Retinal pigment epithelial cell (primary cell): Measurements from ENCODE around the genes PLEKHA4, LHB, CGB1, CGB8, CGB7, TEAD2 and FLT3LG.

DNA sequence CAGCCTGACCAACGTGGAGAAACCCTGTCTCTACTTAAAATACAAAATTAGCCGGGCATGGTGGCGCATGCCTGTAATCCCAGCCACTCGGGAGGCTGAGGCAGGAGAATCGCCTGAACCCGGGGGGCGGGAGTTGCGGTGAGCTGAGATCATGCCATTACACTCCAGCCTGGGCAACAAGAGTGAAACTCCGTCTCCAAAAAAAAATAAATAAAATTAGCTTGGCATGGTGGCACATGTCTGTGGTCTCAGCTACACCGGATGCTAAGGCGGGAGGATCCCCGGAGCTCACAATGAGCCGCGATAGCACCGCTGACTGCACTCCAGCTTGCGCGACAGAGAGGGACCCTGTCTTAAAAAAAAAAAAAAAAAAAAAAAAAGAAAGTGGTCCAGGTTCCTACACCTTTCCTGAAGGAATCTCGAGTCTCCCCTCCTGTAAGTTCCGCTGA, 662 bp downstream of the FUT1 start:
- RRBS, result no CpG with 5 or more reads among the region's 19 CpGs

GRCh38 chr19:48793322-48793667, 17.5 kb downstream of the BCAT2 start:
- RRBS, result no CpG with 5 or more reads among the region's 8 CpGs

DNA sequence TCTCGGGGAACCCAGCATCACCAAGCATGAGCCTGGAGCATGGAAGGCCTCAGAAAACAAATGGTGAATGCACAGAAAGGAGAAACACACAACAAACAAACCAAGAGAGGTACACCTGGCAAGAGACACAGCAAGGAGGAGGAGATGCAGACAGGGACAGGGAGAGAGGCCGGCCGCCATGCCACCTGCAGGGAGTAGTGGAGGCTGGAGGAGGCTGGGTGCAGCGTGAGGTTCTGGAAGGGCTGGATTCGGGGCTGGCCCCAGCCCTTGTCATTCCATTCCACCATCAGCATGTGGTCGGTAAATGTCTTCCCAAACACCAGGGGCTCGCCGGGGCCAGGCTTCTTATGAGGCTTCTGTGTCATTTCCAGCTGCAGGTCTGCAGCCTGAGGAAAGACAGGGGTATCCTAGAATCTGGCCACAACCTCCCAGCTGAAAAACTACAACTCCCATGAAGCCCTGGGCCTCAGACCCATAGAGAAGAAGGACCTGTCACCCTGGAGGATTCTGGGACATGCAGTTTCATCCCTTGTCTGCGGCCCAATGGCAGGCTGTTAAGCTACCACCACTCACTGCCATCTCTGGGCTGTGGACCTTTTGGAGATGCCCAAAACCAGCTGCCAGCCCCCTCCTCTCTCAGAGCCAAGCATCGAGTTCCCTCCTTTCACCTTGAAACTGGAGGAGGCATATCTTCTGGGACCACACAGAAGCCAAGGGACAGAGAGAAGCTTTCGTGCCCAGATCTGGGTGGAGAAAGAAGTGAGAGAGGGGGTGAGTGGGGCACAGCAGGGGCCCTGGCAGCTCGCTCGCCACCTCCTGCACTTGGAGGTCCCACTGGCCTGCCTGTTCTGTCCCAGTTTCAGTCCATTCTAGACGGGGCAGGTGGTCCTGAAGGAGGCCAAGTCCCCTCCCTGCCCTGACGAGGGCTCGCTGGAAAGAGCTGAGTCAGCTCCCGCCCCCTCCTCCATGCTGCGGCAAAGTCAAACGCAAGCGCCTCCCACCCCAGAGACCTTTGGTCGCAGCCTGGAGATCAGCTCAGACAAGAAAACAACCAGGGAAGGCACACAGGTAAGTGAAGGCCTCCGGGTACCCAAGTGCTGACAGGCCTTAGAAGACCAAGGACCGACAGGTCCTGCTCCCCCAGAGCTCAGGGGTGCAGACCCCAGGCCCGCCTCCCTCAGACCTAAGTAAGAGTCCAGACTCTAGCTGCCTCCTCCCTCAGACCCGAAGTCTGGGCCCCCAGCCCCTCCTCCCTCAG, 4.1 kb downstream of the BCAT2 start:
- RRBS, result no CpG with 5 or more reads among the region's 25 CpGs

- RRBS, result no CpG with 5 or more reads among the region's 16 CpGs
Observed at GRCh38 chr19:48867817-48868862, at the start of gene PLEKHA4. Gene PLEKHA4, minus strand, starts transcription at chr19:48868617.

DNA sequence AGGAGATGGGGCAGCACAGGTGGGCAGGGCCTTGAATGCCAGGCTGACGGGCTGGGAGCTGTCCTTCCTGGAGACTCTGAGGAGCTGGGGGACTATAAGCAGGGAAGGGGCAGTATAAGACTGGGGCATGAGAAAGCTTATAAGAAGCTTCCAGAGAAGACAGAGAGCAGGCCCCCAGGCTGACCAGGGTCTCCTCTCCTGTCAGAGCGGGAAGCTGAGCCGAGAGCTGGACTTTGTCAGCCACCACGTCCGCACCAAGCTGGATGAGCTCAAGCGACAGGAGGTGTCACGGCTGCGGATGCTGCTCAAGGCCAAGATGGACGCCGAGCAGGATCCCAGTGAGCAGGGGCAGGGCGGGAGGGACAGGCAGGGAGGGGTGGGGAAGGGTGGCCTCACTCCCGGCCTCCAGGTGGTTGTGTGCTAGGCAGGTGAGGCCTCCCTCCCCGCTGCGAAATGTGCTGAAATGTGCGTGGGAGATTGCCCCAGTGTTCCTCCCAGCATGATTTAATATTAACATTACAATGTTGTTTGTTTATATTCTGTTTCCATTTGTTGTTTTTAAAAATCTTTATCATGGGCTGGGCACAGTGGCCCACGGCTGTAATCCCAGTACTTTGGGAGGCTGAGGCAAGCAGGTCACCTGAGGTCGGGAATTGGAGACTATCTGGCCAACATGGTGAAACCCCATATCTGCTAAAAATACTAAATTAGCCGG, 5.6 kb downstream of the NUCB1 start:
- RRBS, result no CpG with 5 or more reads among the region's 18 CpGs

GRCh38 chr19:48917820-48918650, 15.5 kb upstream of the DHDH start:
- RRBS, result no CpG with 5 or more reads among the region's 17 CpGs

DNA sequence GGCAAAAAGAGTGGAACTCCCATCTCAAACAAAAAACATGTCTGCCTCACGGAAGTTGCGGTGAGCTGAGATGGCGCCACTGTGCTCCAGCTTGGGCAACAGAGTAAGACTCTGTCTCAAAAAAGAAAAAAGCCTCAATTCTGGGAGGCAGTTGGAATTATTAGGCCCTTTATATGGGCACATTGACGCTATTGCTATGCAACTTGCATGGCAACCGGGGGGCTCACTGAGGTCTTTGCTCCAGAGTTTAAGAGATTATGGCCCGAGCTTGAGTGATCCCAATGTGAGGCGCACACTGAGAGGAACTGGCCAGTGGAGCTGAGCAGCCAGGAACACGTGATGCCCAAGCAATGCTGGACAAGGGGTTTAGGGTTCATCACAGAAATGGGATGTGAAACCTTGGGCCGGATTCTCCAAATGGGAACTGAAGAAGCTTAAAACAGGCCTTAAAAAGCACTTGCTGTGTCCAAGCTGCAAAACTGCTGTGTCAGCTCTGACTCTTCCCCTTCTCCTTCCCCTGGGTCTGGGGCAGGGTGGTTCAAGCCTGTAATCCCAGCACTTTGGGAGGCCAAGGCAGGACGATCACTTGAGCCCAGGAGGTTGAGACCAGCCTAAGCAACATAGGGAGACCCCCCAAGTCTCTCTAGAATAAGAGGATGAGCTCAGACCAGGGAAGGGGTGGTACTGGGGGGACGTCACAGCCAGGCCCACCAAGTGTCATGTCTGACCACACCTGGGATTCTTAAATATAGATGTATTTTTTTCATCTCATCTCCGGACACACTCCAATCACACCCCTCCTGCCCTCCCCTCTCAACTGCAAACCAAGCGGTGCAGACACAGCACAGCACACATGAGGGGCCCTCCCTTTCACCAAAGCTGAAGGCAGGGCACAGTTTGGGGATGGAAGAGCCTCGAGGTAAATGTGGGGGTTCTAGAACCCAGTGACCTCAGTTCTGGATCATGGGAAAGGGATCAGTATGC, 2.6 kb downstream of the FTL start:
- RRBS, result no CpG with 5 or more reads among the region's 14 CpGs

DNA sequence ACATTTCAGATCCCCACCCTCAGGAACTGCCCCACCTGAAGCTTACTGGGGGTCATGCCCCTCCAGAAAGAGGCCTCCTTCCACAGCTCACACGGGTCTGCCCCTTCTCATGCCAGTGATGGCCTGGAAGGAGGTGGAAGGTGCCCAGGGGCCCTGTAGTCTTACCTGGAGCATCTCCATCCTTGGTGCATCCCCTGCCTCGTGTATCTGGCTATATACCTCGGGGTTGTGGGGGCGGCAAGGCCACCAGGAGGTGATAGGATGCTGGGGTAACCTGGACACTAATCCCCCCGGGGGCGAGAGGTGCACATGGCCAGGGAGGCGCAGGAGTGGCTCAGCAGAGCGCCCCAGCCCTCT, at the start of gene LHB:
Gene LHB, minus strand, starts transcription at position 190 of the 357 bp plus-strand sequence.
- RRBS, result no CpG with 5 or more reads among the region's 8 CpGs

GRCh38 chr19:49036688-49037173, at the start of gene CGB1:
Gene CGB1, minus strand, starts transcription at chr19:49036895.
- RRBS, result no CpG with 5 or more reads among the region's 20 CpGs

DNA sequence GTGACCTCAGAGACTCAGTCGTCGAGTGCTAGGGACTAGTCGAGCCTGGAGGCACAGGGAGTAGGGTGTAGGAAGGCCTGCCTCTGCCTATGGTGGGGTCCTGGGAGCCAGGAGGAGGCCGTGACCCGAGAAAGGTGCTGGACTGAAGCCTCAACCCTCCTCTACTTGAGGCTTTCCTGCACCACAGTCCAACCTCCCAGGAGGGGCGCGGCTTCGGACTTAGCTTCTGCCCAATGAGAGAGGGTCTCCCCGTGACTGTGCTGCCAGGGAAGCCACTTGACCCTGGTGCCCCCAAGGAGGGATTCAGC, at the start of gene CGB8:
Gene CGB8, minus strand, starts transcription at position 149 of the 308 bp plus-strand sequence.
- RRBS, result no CpG with 5 or more reads among the region's 9 CpGs

- RRBS, result 0% methylated on average over 7 of the region's 34 CpGs
Observed at GRCh38 chr19:49057524-49058122, at the start of gene CGB7. Gene CGB7, minus strand, starts transcription at chr19:49057749.

GRCh38 chr19:49073705-49074350, 1.3 kb upstream of the KCNA7 start:
- RRBS, result 52% methylated on average over 4 of the region's 16 CpGs

- RRBS, result no CpG with 5 or more reads among the region's 32 CpGs
Observed at GRCh38 chr19:49132845-49133320, 13.5 kb downstream of the PPFIA3 start.

DNA sequence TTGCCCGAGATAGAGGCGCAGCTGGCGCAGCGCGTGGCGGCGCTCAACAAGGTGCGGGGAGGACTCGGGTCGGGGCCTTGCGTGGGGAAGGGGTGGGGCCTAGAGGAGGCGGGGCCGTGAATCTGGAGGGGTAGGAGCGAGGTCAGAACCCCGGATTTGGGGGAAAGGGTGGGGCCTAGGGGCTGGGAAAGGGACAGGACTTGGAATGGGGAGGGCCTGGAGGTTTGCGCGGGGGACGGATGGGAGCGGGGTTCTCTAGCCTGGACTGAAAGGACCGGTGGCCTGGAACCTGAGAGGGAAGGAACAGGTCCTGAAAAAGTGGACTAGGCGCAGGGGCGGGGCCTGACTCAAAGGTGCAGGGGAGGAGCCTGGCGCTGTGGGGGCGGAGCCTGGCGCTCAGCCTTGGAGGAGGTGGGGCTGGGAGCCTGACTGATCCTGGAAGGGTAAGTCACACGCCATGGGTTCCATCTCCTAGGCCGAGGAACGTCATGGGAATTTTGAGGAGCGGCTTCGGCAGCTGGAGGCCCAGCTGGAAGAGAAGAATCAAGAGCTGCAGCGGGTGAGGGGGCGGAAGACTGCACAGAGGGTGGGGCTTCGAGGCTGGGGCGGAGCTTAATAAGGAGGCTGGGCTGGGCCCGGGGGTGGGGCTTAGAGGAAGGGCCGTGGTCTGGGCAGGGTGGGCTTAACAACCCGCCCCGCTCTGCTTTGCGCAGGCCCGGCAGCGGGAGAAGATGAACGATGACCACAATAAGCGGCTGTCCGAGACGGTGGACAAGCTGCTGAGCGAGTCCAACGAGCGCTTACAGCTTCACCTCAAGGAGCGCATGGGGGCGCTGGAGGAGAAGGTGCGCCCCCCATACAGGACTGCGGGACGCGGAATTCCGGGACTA, 14.2 kb downstream of the PPFIA3 start:
- RRBS, result 17% methylated on average over 7 of the region's 55 CpGs

DNA sequence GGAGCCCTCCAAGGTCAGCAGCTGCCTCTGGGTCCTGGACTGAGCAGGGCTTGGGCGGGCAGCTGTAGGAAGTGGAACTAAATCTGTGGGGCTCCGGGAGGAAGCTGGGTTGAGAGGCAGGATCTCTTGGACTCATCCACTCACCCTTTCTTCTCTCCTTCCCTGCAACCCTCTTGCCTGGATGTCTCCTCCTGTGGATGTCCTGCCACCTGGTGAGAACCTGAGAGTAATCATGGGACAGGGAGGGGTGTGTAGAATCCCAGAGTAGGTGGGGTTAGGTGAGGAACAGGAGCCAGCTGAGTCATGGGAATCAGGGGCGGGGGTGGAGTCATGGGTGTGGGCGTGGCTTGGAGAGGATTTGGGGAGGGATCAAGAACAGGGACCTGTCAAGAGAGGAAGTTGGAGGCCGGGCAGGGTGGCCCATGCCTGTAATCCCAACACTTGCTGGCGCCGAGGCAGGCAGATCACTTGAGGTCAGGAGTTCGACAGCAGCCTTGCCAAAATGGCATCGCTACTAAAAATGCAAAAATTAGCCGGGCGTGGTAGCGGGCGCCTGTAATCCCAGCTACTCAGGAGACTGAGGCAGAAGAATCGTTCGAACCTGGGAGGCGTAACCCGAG, 16.7 kb downstream of the PPFIA3 start:
- RRBS, result no CpG with 5 or more reads among the region's 17 CpGs

DNA sequence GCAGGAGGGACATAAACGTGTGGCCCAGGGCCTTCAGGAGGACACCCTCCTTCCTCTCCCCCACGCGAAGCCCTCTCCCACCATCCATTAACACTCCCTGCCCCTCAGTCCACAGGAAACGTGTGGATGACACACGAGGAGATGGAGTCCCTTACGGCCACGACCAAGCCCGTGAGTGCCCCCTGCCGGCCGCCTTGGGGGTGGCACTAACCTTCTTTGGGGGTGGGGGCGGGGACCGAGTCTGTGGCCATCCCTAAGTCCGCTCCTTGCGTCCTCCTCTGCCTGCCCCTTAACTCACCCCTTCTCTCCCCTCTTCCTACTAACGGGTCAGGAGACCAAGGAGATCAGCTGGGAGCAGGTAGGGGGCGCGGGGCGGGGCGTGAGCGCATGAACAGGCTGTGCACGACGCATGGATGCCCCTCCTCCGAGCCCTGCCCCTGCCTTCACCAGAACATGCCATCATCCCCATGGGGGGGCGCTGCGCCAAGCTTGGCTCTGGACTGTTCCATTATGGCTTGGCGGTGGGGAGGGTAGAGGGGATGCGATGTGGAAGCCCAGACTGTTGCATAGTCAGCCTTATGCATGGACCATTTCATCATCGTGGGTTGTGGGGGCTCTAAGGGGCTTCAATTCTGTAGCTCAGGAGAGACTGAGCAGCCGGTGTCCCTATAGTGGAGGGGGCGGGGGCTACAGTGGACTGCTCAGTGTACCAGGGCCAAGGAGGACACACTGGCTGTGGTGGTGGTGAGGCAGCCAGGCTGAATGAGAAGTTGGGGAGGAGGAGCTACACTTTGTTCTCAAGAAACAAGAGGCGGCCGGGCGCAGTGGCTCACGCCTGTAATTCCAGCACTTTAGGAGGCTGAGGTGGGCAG, 9.1 kb downstream of the HRC start:
- RRBS, result no CpG with 5 or more reads among the region's 34 CpGs

GRCh38 chr19:49209942-49210961, 52.7 kb downstream of the TRPM4 start:
- RRBS, result 12% methylated on average over 9 of the region's 57 CpGs

GRCh38 chr19:49333508-49334422, 1.4 kb upstream of the CD37 start:
- RRBS, result no CpG with 5 or more reads among the region's 11 CpGs

DNA sequence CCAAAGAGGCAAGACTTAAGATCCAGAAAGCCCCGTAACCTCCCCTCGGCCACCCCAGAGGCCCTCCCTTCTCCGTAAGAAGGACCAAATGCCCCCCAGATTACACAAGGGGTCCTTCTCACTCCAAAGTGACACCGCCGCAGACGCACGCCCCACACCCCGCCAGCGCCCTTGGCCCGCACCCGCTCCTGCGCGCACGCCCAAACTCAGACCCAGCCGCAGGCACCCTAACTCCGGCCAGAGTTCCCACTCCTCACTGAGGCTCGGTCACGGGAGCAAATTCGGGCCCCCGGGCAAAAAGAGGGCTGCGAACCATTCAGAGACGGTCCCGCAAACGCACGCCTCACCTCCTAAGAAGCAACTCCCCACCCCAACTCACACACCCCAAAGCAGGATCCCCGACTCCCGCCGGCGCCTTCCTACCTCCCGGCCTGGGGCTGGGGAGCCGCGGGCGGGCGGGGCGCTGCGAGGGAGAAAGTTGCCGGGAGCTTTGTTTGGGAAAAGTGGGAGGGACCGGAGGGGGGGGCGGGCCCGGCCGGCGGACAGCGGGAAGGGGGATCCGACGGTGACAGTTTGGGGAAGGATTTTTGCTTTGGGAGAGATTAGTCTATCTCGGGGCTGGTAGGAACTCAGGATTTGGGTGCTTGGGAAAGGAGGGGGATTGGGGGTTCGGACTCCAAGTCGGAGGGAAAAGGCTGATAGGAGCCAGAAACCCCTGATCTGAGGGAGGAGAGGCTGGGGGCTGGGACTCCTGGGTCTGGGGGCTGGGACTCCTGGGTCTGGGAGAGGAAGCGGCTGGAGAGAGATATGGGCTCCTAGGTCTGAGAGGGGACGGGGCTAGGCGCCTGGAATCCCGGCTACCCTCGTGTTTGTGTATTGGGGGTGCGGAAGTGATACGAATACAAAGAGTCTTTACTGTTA, at the start of gene TEAD2:
Gene TEAD2, minus strand, starts transcription at position 467 of the 921 bp plus-strand sequence.
- RRBS, result 2% methylated on average over 13 of the region's 55 CpGs

DNA sequence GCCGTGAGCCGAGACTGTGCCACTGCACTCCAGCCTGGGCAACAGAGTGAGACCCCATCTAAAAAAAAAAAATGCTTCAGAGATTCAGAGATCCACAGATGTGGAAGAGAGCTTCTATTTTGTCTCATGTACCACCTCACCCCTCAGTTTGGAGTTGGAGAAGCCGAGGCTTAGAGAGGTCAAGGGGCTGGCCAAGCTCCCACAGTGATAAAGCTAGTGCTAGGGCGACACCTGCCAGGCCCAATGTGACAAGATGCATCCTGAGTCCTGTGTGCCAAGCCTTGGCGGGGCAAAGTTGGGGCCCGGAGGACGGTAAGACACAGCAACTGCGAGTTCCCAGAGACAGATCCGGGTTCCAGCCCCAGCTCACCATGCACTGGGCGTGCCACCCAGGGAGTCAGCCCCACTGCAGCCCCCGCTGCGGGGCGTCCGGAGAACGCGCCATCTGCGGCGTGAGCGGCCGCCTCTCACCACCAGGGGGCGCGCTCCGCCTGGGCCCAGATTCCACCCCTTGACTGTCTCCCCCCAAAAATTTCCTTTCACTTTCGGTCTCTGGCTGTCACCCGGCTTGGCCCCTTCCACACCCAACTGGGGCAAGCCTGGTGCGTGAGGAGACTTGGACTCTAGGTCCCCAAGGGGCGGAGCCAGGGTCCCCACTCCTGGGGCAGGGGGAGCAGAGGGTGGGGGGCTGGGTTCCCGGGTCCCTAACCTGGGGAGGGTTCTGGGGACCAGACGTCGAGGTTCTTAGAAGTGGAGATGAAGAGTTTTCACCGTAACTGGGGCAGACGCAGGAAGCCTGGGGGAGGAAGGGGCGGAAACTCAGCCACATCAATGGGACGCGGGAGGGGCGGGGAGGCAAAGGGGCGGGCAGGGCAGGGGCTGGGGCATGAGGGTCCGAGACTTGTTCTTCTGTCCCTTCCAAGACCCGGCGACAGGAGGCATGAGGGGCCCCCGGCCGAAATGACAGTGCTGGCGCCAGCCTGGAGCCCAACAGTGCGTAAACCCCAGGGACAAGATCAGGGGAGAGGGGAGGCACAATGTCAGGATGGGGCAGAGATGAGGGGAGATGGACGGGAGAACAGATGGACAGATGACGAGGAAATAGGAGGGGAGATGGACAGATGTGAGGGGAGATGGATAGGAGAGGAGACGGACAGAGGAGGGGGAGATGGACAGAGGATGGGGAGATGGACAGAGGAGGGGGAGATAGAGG, at the start of gene FLT3LG:
Gene FLT3LG, plus strand, starts transcription at position 536 of the 1,213 bp plus-strand sequence.
- RRBS, result 2% methylated on average over 6 of the region's 47 CpGs